Caco-2 (cell line): ENCODE data around the genes SMO, KLHDC10 and MEST.

DNA sequence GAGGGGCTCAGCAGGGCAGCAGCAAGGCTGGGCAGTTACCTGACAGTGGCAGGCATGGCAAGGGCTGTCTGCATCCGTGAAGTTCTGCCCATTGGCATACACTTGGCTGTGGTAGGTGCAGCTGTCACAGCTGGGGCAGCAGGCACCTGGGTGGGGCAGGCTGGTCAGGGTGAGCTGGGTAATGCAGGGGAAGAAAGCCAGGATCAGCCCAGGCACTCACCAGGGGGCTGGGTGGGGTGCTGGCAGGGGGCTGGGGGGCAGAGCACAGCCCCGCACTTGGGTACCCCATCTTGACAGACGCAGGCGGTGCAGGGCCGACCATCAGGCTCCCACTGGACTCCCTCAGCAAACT is 17.9 kb downstream of the KCP start:
- PRO-cap, result no peak
- RRBS, result no CpG with 5 or more reads among the region's 5 CpGs

GRCh38 chr7:129146103-129146976 is 1.8 kb downstream of the TSPAN33 start:
- PRO-cap, result no peak
- RRBS, result no CpG with 5 or more reads among the region's 9 CpGs

DNA sequence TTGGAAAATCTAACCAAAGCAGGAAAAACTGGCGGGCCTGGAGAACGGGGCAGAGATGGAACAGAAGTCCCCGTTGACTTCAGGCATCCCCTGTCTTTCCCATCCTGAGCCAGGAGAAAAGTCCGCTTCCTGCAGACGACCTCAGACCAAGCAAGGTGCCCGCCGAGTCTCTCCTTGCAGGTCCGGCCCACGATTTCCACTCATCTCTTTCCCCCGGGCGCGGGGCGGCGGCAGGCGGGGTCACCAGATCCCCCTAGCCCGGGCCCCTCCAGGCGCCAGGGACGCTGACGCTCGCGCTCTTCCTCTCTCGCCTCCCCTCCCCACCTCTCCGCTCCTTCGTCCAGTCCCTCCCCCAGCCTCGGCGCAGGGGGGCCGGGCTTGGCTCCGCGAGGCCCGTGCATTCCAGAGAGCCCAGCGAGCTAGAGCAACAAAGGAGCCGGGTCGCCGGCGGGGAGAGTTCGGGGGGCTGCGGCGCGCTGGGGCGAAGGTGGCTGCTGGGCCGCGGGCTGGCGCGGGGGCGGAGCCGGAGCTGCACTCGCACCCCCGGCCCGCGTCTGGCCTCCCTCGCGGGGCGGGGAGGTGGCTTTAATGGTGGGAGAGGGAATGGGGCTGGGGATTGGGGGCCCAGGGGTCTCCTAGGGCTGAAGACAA is at the start of gene SMO:
TSS of gene SMO (plus strand) at position 400 of the 651 bp plus-strand sequence.
- PRO-cap, result bidirectional peak, plus-strand start at position 430 of the sequence, minus-strand start at position 327 of the sequence
- RRBS, result 2% methylated on average over 31 of the region's 53 CpGs

GRCh38 chr7:129189861-129190344 is 1.5 kb downstream of the SMO start:
- PRO-cap, result no peak
- RRBS, result no CpG with 5 or more reads among the region's 7 CpGs

DNA sequence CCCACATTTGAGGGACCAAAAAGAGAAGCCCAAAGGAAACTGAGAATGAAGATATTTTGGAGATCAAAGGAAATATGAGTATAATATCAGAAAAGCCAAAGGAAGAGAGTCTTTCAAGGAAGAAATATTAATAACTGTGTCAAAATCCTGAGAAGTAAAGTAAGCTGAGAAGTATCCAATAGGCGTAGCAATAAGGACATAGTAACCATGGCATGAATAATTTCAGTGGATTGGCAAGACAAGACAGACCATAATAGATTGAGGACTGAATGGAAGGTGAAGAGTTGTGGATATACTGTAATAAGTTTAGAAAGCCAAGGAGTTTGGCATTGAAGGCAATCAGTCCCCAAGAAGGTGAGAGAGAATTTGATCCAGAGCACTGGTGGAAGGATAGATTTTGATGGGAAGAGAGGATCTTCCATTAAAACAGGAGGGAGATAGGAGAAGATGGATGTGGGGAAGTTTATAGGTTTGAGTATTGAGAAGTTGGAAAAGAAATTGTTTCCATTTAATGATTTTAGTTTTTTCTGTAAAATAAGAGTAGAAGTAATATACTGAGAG is 80.3 kb upstream of the STRIP2 start:
- PRO-cap, result no peak
- RRBS, result no CpG with 5 or more reads among the region's 1 CpG

GRCh38 chr7:129374975-129375450 is 59.2 kb upstream of the STRIP2 start:
- PRO-cap, result no peak
- RRBS, result no CpG with 5 or more reads among the region's 3 CpGs

DNA sequence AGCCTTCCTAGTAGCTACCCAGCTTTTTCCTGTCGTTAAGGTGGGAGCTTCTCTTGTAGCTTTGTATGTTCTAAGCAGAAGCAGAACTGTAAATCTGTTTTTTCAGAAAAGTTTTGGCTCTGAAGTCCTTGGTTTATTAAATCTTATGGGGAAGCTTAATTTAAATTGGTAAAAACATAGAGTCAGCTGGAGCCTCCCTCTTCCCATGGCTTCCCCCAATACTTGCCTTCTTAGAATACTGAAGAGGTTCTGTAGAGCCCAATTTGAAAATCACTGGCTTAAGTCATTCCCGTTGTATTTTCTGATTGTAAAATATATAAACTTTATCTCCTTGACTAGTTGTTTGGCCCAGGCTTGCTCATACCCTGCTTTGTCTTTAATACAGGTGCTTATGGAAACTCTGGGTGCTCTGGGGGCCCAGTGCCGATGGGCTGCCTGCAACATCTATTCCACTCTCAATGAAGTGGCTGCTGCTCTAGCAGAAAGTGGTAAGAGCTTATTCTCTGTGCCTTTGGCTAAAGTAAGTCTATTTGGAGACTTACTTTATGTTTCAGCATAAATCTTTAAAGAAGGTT is 37.3 kb upstream of the STRIP2 start:
- PRO-cap, result no peak
- RRBS, result no CpG with 5 or more reads among the region's 3 CpGs

DNA sequence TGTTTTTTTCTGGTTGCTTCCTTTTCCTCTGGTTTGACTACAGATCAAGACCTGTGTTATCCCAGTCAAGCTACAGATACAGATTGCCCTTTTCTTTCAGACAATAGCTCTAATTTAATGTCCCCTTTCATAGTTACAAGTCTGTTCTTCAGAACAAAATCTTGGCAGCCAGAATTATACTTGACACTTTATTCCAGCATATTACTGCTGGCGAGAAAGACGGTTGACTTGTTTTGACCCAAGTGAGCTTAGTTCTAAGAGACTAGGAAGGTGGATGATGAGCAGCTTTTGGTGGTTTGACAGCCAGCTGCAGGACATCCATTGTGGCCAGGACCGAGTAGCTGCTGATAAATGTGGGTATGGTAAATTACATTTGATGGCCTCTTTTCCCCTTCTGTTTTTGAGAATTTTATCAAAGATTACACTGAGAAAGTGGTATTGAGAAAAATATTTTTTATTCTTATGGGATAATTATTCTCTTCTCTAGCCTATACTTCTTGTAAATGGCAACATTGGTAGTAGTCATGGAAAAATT is 26.7 kb downstream of the NRF1 start:
- PRO-cap, result no peak
- RRBS, result no CpG with 5 or more reads among the region's 3 CpGs

DNA sequence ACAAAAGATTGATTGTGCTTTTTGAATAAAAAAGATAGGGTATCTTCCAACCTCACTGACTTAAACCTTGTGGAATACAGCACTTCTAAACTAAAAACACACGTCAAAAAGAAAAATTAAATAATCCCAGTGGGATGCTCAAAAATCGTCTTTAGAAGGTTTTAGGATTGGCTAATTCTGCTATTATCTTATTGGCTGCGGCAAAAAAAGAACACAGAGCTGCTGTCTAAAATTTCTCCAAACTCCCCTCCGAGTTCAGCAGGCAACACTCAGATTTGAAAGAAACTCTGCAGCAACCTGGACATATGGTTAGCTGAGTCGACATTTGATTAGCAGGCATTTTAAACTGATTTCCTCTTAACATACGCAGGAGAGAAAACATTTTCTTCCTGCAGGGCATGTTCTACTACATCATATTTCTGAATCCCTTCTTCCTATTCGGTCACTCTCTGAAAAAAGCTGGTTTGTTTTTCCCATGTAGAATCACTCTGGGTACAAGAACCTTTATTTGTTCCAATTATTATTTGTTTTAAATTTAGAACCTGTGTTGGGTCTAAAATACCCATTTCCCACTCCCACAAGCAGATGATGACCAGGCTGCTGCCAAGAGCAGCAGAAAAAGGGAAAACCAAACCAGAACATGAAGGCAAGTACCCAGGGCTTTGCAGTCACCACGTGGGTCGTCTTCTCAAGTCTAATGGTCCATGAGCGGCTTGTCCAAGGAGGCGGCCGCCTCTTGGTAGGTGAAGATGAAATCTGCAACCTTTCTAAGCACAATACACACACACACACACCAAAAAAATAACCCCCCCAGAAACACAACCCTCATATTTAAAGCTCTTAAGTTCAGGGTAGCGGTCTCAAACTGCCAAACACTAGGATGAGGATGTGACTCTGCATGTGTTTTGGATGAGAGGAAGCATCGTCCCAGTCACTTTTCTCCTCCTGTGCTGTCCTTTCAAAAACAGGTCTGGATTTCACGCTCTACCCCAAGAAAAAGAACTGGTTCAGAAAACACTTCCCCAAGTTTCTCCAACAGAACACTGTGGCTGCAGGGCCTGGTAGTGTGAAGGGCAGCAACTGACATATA is 119.2 kb downstream of the UBE2H start:
- PRO-cap, result no peak
- RRBS, result no CpG with 5 or more reads among the region's 15 CpGs

- PRO-cap, result no peak
- RRBS, result no CpG with 5 or more reads among the region's 9 CpGs
Measured at GRCh38 chr7:129875571-129876723, 76.8 kb downstream of the UBE2H start.

GRCh38 chr7:130069751-130071046 is at the start of gene KLHDC10:
Gene KLHDC10, plus strand, starts transcription at chr7:130070534.
- PRO-cap, result bidirectional peak, plus-strand start at chr7:130070070, minus-strand start at chr7:130070009; bidirectional peak, plus-strand start at chr7:130070547, minus-strand start at chr7:130070295; bidirectional peak, plus-strand start at chr7:130070812, minus-strand start at chr7:130070787
- RRBS, result 5% methylated on average over 31 of the region's 60 CpGs

GRCh38 chr7:130095624-130096092 is 25.3 kb downstream of the KLHDC10 start:
- PRO-cap, result no peak
- RRBS, result no CpG with 5 or more reads among the region's 1 CpG

DNA sequence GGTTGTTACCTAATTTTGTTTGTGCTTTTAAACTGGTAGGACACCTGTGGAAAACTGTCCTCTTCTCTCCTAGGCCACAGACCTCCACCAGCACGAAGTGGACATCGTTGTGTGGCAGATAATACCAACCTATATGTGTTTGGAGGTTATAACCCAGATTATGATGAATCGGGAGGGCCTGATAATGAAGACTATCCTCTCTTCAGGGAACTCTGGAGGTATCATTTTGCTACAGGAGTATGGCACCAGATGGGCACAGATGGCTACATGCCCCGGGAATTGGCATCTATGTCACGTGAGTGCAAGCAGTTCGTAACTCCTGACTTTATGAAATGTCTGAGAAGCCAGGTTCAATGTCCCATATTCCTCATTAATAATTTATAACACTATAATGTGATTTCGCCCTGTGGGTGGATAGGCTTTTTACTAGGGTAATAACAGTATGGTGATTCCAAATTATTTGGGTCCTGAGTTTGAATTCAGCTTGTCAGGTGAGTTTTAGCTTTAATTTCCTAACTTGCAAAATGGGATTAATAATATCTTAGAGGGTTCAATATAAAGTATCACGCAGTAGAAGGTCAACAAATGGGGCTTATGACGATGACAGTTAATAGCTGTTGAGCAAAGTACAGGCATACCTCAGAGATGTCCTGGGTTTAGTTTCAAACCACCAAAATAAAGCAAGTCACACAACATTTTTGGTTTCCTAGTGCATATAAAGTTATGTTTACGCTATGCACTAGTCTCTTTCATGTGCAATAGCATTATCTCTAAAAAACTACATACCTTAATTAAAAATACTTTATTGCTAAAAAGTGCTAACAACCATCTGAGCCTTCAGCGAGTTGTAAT is 46.3 kb downstream of the KLHDC10 start:
- PRO-cap, result no peak
- RRBS, result no CpG with 5 or more reads among the region's 11 CpGs

DNA sequence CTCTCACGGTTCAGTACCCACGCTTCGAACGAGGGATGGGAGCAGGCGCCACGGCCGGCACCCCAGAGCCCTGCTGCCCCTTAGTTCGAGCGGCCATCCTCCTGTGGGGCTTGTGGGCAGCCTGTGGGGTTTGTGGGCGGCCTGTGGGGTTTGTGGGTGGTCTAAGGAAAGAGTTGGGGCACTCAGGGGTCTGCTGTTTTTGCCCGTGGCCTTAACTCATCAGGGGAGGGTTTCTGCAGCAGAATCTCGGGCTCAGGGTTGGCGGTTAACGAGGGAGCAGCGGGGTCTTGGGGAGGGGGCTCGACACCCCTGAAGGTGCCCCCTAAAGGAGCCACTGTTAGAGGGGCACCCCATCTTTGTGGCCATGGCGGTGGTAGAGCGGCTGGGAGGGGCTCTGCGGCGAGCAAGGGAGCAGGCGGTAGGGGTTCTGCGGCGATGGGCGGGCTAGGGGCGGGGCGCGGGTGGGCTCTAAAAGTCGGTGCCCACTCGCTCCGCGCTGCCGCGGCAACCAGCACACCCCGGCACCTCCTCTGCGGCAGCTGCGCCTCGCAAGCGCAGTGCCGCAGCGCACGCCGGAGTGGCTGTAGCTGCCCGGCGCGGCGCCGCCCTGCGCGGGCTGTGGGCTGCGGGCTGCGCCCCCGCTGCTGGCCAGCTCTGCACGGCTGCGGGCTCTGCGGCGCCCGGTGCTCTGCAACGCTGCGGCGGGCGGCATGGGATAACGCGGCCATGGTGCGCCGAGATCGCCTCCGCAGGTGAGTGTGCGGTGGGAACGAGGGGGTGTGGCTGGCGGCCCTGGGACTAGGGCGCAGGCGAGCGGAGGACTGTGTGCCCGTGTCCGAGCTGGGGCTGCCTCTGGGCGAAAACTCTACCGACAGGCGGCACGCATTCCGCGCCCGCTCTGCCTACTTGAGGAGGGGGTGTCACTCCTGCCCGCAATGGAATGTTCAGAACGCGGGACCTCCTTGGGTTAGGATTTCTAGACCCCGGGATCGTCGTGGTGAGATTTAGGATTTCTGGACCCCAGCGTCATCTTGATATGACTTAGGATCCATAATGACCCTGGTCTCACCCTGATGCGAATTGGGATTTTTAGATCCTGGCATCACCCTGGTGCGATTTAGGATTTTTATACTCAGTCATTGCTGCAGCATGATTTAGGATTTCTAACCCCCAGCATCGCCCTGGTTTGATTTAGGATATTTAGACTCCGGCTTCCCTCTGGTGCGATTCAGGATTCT is at the start of gene MEST:
TSS of gene MEST (plus strand) at position 498 of the 1,238 bp plus-strand sequence.
- PRO-cap, result no peak
- RRBS, result 99% methylated on average over 29 of the region's 94 CpGs

GRCh38 chr7:130512527-130512884 is 20.6 kb downstream of the MEST start:
- PRO-cap, result no peak
- RRBS, result no CpG with 5 or more reads among the region's 5 CpGs

DNA sequence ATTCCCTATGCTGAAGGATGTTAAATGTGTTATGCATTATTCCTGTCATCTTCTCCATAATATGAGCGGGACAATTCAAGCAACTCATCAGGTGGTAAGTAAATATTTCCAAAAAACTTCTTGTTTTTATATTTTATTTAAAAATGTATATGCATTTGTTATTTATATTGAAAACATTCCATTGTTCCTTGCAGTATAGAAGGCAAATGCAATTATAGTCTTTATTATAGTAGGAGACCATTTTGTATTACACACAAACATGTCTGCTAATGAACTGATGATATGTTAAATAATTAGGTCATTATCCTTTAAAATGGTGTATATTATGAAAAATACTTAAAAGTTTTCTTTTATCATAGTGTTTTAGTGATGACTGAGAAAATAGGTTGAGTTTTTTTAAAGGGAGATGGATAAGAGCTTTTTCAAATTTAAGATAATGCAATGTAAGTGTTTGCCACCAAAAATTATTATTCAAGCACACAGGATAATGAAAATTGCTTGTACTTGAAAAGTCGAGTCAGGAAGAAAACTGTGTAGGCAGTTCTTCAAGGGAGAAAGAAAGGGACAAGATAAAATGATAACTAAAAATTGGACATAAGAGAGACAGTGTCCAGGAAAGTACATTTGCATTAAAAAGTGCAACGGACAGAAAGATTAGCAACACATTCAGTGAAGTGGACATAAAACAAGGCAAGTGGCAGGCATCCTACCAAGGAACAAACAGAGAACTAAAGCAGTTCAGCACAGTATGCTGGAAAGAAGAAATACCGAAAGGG is 29.0 kb downstream of the MEST start:
- PRO-cap, result no peak
- RRBS, result no CpG with 5 or more reads among the region's 4 CpGs

DNA sequence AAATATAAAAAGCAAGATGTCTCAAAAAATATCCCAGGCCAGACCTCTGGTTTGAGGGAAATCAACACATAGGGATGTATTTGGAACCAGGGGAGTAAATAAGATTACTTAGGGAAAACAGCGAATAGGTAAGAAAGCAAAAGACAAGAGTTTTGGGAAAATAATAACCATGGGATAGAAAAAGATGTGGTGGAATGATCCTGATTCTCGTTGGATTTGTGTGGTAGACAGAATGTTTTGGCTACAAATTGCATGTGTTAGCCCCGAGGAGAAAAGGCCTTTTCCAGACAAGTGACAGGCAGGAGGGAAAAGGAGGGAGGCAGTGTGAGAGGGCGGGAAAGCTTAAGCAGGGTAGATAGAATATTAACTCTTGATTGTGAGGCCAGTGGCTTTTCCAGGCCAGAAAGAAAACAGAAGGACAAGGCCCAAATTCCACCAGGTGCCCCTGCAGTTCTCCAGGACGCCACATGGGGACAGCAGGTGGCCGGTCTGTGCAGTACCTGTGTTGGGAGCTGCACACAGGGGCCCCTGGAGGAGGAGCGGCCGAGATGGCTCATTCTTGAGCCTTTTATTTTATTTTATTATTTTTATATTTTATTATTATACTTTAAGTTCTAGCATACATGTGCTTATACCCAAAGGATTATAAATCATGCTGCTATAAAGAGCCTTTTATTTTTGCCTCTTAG is 141.2 kb upstream of the KLF14 start:
- PRO-cap, result no peak
- RRBS, result no CpG with 5 or more reads among the region's 8 CpGs

- PRO-cap, result no peak
- RRBS, result 98% methylated on average over 1 of the region's 23 CpGs
Measured at GRCh38 chr7:130901198-130902210, 167.5 kb upstream of the KLF14 start.

- PRO-cap, result no peak
- RRBS, result no CpG with 5 or more reads among the region's 3 CpGs
Measured at GRCh38 chr7:130918665-130919277, 184.8 kb upstream of the KLF14 start.

DNA sequence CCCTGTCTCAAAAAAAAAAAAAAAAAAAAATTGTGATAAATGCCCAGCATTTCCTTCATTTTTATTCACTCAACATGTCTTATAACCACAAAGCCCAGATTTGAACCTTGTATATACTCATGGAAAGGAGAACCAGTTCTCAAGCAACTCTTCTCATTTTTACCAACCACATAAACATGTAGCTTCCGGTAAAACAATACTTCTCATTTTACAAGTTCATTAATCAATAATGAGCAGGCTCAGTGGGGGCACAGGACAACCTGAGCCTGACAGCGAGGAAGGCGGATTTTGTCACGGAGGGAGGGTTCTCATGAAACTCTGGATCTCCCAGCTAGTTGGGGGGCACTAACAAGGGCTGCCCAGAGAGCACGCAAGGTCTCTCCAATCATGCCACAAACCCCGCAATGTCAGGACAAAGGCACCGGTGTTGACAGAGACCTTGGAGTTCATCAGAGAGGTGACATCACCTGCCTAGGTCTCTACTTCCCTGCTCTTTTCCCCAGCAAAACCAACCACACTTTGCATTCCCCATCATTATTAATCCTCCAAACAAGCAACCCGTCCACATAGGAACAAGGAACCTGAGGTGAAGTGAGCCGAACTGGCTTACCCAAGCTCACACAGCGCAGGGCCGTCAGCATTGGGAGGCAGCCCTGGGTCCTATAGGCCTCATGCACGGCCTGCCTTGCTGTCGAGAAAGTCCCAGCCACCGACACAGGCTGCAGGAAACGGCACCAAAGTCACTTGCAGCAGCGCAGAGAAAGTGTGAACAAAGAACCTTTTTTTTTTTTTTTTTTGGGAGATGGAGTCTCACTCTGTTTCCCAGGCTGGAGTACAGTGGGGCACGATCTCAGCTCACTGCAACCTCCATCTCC is 192.2 kb upstream of the KLF14 start:
- PRO-cap, result no peak
- RRBS, result no CpG with 5 or more reads among the region's 17 CpGs